Tibial artery (tissue), 1 donor: ENCODE measurements around the gene KCNMB3.

DNA sequence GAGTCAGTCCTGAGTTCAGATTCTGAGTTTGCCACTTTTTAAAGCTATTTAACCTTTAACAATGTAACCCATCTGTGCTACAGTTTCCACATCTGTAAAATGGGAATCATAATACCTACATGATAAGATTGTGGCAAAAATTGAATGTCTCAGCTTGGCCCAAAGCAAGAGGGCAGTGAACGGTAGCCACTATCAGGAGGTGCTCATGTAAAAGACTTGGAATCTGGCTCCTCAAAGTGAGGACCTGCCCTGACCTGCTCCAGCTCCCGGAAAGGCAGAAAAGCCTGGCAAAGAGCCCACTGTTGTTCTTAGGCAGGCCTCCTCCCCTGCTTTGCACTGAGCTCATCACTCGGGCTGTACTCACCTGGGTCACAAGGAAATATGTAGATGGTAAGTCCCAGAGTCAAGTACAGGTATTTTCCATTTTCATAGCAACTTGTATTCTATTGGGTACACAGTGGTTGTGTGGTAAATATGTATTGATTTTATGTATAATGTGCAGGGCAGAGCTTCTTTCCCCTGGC lies 250.7 kb upstream of the TBL1XR1 start:
- PRO-cap, result no peak

DNA sequence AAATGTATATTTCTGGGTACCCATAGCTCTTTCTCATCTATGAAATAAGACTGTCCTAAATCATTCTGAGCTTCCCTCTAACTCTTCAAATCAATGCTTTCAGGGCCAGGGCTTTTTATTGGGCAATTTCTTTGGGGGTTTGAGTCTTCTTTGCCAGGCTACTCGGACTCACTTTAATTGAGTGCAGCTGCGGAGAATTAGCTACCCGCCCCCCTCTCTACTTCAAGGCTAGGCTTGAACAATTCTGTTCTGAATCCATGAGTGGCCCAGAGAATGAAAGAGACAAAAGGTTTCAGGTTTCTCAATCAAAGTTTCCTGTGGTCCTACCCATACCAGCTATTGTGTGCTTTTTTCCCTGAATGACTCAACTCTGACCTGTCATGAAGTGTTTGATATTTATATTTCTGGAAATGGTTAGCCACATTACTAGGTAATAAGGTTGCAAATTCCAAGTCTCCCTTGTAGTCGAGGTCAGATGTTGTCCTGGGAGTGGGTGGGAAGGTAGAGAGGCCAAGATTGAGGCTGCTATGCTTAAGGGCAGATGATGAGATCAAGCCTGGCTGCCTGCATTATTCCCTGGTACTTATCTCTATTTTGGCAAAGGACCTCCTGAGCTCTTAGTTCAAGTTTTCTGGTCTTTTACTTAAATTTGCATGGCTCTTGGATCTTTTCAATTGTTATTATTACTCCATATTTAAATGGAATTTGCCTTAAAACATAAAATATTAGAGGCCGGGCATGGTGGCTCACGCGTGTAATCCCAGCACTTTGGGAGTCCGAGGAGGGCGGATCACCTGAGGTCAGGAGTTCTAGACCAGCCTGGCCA lies 392.7 kb upstream of the TBL1XR1 start:
- PRO-cap, result no peak

DNA sequence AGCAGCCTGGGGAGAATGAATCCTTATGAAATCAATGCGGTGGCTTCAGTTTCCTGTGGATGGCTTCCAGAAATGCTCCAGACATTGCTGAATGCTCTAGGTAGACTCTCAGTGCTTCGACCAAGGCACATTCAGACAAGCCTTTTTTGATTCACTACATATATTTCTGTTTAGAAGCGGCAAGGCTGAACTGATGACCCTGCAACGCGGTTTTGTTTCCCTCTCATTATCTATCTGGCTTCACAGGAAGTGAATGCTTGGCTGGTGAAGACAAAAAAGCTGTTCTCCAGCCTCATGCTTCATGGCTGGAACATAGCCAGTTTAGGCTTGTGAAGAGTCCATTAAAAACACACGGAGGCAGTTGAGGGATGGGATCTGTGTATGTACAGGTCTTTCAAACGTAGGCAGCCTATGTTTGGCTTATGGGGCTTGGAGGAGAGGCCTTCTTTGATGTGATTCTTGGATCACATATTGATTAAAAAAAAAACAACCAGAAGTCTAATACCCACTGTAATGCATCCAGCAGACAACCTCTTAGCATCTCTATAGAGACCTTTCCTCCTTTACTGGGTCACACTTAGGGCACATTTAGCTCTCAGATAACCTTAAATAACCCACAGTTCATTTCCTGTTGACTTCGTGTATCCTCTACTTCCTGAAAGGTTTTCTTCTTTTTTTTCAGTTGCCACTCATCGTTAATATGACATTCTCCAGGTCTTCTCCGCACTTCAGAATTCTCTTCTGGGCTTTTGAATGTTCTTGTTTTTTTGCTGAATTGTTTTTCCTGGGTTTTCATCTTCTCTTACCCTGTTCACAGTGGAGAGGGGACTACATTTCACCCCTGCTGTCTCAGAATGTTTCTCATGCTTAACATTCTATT lies 400.4 kb upstream of the TBL1XR1 start:
- PRO-cap, result no peak

DNA sequence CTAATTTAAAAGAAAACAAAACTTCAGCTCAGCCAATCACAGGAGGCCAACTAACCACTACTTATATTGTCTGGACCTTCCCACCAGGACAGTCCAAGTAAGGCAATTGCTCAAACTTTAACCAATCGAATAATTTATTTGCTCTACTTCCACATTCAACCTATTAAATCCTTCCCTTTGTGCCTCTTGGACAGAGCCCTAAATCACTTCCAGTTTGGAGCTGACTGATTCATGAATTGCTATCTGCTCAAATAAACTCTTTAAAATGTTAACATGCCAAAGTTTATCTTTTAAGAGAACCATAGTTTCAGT lies 171.5 kb downstream of the KCNMB2 start:
- PRO-cap, result no peak

DNA sequence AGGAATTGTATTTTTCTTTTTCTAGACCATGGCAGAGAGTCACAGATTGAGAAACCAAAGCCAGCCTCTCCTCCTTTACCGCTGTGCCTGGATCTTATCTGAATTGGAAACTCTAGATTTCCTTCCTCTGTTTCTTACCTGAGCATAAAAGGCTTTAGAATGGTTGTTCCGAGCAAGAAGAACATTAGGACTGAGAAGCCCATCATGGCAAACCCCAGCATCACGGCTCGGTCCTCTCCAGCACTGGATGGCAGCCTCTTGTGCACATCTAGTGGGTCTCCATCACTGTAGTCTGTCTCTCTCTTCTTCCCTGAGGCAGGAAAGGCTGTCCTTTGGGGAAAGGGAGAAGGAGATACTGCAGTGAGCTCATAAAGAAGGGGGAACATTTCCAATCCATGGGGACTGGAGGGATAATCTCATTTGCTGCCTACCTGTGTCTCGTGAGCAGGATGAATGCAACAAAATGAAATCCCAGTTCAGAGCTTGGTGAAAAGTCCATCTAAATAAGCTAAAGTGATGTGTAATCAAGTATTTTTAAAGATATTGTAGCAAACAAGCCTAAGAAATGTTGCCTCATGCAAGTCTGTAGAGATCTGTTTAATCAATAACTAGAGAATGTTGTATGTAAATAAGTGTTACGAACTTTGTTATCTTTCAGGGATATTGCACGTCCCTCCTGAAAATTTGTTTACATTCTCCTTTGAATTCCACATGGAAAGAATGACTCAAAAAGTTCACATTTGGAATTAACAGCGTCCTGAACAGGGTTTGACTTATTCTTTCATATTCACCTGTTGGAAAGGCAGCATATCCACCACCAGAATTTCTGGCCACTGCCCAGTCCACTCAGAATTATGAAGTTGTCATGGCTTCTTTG lies at the start of gene KCNMB3:
TSS of gene KCNMB3 (minus strand) at position 510 of the 877 bp plus-strand sequence.
- PRO-cap, result no peak

DNA sequence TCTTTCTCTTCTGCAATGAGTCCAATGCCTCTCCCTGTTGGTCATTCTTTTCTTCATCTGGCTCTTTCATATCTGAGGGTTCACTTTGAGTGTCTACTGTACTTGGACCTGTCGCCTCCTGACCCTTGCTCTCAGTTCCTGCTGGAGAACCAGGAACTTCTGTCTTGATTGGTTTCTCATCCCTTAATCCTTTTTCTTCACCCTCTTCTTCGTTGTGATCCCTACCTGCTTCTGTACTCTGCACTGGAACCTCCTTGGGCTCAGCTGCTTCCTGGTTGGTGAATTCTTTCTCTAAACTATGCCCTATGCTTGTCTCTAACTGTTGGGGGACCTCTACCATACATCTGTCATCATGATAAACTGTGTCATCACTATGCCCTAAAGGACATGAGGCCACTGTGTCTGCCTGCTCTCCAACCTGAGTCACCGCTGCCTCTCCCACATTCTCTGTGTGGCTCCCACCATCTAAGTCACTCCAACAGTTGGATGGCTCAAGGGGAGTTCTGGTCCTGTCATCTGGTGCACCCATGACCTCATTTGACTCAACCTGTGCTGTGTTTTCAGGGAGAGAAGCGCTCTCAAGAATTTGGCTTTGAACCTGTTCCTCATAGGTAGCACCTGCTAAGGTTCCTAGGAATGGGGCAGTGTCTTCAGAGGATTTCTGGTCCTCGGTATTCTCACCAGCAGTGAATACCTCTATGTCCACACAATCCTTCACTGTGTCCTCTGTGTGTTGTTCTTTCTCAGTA lies 9.0 kb upstream of the KCNMB3 start:
- PRO-cap, result no peak

DNA sequence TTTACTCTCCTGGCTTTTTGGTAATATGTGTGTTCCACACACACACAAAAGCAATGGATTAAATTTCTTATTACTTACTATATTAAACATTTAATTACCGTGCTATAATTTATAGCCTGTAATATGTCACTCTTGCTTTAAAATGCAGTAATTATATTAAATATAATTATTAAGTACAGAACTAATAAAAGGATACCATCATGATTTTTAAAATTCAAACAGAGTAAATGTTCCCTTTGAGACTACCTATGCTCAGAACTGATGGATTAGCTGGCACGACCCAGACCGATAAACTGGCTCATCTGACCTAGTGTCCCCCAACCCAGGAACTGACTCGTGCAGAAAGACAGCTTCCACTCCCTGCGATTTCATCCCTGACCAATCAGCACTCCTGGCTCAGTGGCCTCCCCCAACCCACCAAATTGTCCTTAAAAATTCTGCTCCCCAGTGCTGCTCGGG lies 1.4 kb upstream of the MFN1 start:
- PRO-cap, result no peak

- PRO-cap, result unidirectional peak, minus-strand start at chr3:179682028
These were observed 29.0 kb downstream of the USP13 start for GRCh38 chr3:179681781-179682338.

- PRO-cap, result no peak
These were observed 135.8 kb downstream of the USP13 start for GRCh38 chr3:179788448-179789205.

DNA sequence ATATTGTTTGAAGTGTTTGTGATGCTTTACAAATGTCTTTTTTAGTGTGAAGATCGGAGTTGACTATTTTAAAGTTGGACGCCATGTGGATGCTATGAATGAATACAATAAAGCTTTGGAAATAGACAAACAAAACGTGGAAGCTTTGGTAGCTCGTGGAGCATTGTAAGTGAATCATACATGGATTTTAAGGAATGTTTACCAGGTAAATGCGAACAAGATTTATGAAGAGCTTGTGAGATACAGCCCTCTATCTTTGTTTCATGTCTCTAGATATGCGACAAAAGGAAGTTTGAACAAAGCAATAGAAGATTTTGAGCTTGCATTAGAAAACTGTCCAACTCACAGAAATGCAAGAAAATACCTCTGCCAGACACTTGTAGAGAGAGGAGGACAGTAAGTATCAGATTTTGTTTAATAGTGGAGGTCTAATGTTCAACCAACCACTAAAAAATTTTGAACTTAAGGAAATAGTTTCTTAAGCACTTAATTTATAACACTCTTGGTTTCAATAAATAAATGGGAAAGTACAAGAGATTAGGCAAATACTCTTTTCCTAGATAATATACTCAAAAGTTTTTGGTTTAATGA lies 4.3 kb downstream of the TTC14 start:
- PRO-cap, result no peak

DNA sequence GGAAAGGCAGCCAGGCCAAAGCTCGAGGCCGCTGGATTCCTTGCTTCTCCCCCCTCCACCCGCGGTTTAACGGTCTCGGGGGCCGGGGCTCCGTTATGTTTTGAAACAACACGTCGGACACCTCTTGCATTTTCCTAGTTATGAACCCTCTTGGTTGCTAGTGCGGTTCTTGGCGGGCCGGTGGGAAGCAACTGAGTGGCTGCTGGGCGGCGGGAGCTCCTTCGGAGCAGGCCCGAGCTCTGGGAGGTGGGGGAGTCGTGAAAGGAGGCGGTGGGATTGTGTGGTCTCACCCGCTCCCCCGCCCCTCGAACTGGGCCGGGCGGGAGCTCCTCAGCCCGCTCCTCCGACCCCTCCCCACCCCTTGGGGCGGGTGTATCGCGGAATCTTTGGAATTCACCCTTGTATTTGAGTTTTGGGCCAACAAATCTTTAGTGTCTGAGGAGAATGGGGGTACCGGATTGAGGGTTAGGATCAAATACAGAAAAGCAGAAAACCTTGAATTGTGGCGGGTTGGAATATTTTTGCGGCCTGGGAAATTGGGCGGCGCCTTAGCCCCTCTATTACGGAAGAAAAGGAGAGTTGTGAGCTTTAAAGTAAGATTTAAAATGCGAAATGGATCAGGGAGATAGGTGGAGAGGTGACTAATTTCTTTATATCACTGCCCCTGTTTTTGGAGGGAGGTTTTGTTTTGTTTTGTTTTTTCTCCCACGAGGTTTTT lies 518 bp downstream of the FXR1 start:
- PRO-cap, result no peak

- PRO-cap, result no peak
These were observed 12.9 kb downstream of the DNAJC19 start for GRCh38 chr3:180976434-180977199.

- PRO-cap, result no peak
These were observed 530.2 kb downstream of the SOX2 start for GRCh38 chr3:182241657-182242580.

- PRO-cap, result no peak
These were observed 428.4 kb upstream of the ATP11B start for GRCh38 chr3:182364647-182365529.

DNA sequence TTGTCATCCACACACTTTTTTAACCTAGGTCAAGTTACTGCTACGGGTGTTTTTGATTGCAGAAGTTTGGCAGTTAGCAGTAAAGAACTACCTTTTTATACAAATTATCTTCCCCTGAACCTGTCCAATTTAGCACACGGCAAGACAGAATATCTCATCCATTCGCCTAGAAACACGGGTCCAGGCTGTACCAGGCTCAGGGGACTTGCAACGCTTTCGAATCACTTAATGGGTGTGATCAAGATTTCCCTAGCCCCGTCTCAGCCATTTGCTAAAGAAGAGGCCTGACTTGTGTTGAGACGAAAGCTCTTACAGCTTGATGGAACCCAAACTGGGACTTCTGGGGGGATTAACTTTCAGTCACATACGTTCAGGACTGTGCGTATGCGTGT lies 596 bp upstream of the ATP11B start:
- PRO-cap, result no peak

DNA sequence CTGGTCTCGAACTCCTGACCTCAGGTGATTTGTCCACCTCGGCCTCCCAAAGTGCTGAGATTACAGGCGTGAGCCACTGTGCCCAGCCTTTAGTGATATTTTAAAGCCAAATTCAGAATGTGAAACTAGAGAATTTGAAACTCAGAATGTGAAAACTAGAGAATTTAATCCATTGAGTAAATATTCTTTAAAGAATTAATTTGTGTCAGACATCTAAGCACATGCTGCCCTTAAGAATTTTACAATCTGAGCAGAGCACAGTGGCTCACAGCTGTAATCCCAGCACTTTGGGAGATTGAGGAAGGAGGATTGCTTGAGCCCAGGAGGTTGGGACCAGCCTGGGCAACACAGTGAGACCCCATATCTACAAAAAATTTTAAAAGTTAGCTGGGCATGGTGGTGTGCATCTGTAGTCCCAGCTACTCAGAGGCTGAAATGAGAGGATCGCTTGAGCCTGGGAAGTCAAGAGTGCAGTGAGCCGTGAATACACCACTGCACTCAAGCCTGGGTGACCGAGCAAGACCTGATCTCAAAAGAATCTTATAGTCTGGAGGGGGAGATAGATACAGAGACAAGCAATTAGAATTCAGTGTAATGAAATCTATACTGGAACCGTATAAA lies 21.1 kb downstream of the ATP11B start:
- PRO-cap, result no peak

GRCh38 chr3:182894610-182895611 lies 85.4 kb downstream of the DCUN1D1 start:
- PRO-cap, result no peak

- PRO-cap, result no peak
These were observed 9.6 kb downstream of the DCUN1D1 start for GRCh38 chr3:182970595-182971230.

DNA sequence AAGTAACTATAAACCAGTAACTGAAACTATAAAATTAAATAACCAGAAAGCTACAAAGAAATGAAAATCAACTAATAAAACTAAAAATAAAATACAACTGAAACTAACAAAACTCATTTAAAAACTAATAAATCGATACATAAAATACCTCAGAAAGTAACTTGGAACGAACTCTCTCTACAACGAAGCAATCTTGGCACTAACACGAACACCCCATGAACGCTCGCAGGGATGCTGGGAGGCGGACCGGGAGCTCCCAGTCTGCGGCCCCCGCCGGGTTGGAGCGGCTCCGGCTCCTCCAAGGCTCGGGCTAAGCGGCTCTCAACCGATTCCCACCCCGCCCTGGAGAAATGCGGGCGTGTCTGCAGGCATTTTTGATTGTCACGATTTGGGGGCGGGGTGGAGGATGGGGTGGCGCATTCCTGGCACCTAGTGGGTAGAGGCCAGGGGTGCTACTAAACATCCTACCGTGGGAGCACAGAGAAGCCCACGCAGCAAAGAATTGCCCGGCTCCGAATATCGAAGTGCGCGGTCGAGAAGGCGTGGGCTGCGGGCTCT lies 16.1 kb upstream of the LAMP3 start:
- PRO-cap, result no peak

DNA sequence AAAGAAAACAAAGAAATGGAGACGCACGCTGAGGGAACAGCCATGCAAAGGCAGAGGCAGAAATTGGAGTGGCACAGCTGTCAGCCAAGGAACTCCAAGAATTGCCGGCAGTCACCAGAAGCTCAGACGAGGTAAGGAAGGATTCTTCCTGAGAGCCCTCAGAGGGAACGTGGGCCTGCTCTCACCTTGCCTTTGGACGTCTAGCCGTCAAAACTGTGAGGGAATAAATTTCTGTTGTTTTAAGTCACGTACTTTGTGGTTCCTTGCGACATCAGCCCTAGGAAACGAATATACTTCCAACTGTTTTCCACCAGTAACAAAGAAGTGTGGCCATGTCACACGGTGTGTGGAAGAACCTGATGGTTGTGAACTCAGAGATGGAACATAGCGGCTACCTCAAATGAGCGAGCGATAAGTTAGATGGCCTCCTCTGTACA lies 41.0 kb upstream of the B3GNT5 start:
- PRO-cap, result no peak